ENCODE data around the genes BUD13 and APOA5.

DNA sequence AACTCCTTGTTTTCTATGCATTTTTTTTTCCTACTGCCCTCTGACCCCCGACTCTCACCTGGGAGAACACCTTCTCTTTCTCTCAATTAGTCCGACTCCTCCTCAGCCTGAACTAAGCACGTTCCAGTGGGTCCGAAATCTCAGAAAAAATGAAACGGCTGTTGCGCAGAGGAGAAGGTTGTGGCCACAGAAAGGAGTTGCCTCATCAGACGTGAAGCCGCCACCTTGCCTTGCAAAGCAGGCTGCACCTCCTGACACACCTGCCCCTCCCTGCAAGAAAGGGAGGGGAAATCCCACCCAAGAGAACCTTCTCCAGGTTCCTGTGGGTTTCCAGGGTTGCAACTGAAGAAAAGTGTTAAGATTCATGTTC, 17.9 kb downstream of the ZBTB16 start:
- PRO-cap: no peak

DNA sequence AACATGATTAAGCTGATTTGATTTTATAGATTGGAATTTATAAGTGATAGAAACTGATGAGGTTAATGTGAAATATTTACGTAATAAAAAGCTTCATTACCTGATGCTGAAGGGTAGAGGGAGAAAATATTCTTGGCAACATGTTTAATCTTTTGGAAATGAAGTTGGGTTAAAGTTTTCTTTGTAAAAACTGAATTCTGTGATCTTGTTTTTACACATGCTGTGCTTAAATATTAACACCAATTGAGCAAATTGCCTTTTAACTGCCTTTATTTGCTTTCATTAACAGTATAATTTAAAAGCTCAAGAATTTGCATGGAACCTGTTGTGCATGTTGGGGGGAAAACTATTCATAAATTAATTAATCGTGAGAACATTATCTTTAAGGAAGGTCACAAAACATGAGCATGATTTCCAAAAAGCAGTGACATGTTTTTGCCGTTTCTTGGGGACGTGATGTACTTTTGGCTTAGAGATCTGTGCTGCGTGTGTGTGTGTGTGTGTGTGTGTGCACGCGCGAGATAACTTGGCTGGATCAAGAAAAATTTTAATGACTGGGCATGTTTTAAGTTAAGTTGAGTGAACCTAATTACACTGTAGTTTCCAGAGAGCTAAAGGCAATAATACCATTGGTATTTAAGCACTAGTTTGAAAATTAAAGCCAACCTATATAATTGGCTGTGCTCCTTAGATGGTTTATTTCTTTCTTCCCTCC, 51.3 kb downstream of the ZBTB16 start:
- PRO-cap: no peak

DNA sequence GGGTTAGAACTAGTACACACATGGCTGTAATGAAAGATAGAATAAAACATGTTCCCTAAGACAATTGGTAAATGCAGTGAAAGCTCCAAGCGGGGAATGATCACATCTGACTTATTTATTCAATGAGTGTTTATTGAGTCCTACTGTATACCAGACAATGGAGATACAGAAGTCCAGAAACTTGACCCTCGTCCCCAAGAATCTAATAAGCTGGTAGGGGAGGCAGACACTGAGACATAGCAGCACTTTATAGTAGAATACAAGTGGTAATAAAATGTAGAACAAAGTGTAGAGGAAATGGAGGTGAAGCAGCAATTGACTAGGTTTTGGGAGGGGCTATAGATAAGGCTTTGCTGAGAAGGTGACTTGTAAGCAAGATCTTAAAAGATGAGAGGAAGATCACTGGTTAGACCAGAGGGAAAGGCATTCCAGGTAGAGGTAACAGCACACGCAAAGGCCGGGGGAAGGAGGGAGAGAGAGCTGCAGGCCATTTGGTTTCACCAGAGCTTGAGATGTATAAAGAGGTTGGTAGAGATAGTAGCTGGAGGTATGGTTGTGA, 57.3 kb downstream of the ZBTB16 start:
- PRO-cap: no peak

GRCh38 chr11:114153124-114153852, 93.8 kb downstream of the ZBTB16 start:
- PRO-cap: no peak

GRCh38 chr11:114157539-114158195, 98.2 kb downstream of the ZBTB16 start:
- PRO-cap: no peak

GRCh38 chr11:114161760-114162514, 102.4 kb downstream of the ZBTB16 start:
- PRO-cap: no peak

- PRO-cap: no peak
Observed at GRCh38 chr11:114170235-114170934, 110.9 kb downstream of the ZBTB16 start.

DNA sequence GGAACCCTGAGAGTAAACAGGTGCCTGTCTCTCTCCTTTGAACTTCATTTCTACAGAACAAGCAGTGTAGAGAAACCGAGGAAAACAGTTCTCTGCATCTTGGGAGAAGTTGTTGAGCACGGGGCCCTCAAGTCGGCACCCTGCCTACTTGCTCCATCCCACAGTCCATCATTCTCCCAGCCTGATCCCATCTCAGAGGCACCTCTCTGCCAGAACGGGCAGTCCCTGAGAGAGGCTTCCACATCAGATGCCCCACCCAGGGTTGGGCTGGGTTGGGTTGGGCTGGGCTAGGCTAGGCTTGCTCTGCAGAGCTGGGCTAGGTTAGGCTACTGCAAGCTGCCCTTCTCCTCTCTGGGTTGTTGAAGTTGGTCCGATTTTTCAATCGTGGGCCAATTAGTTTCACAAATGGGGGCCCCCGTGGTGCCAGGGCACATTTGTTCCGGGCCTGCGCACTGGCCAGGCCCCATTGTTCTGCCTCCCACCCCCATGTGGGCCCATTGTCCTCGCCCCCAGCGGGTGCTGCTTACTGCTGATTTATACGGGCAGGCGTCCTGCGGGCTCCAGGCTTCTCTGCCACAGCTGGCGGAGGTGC, 63.8 kb upstream of the NNMT start:
- PRO-cap: no peak

GRCh38 chr11:114243670-114244450, 52.3 kb upstream of the NNMT start:
- PRO-cap: no peak

DNA sequence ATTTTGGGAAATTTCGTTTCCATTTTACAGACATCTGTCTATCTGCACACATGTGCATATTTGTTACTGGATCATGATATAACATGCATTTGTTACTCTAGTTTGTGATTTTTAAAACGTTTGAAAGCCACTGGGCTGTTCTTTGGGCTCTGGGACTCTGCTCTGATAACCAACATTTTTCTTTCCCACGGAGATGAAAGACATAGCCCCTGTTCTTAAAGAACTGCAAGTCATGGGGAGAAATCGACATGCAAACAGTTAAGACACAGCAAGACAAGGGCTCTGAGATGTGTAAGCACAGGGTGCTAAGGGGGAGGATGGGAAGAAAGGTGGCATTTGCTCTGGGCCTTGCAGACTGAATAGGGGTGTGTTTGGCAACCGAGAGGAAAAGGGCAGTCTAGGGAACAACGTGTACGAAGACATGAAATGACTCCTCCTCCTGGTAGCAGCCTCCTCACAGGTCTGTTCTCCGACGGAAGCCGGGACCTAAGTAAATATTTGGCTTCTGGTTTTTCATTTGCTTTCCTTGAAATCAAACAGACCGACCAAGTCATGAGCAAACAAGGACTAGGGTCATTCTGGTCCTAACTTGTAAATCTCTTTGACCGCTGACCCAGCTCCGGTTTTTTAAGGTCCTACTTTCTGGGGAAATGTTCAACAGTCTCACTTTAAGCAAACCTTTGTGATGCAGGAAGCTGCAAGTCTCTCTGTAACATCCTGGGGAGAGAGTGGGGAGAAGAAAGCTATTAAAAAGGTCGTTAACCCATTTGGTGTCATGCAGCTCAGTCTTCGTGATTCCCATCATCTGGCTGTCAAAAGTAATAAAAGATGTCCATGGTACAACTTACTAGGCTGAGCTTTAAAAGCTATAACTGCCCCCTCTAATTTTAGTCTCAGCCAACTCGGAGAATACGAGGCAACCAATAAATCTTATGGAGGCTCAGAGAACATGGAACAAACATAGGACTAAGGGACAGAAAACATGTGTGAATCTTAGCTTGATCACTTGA, 19.7 kb downstream of the NNMT start:
- PRO-cap: no peak

GRCh38 chr11:115185383-115186048, 318.7 kb downstream of the CADM1 start:
- PRO-cap: no peak

GRCh38 chr11:115645671-115646350, 141.6 kb upstream of the CADM1 start:
- PRO-cap: no peak

- PRO-cap: no peak
Observed at GRCh38 chr11:115660165-115660755, 156.0 kb upstream of the CADM1 start.

DNA sequence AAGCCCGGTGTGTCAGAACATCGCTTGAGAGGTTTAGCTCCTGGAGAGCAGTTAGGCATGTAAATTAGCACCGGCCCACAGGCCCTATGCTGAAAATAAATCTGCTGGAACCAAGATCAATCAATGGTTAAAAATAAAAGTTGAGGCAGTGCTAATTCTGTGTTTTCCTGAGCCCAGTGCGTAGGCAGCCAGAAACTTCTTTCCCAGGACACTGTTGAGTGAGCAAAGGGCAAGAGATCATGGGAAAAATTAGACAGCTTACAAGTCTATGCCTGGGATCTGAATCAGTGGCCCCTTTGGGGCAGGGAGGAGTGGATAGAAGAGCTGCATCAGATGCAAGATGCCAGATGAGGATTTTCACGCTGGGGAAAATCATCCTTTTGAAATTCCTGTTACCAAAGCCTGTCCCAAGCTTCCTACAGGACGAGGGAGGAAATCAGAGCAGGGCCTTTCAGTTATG, 539.2 kb downstream of the BUD13 start:
- PRO-cap: no peak

DNA sequence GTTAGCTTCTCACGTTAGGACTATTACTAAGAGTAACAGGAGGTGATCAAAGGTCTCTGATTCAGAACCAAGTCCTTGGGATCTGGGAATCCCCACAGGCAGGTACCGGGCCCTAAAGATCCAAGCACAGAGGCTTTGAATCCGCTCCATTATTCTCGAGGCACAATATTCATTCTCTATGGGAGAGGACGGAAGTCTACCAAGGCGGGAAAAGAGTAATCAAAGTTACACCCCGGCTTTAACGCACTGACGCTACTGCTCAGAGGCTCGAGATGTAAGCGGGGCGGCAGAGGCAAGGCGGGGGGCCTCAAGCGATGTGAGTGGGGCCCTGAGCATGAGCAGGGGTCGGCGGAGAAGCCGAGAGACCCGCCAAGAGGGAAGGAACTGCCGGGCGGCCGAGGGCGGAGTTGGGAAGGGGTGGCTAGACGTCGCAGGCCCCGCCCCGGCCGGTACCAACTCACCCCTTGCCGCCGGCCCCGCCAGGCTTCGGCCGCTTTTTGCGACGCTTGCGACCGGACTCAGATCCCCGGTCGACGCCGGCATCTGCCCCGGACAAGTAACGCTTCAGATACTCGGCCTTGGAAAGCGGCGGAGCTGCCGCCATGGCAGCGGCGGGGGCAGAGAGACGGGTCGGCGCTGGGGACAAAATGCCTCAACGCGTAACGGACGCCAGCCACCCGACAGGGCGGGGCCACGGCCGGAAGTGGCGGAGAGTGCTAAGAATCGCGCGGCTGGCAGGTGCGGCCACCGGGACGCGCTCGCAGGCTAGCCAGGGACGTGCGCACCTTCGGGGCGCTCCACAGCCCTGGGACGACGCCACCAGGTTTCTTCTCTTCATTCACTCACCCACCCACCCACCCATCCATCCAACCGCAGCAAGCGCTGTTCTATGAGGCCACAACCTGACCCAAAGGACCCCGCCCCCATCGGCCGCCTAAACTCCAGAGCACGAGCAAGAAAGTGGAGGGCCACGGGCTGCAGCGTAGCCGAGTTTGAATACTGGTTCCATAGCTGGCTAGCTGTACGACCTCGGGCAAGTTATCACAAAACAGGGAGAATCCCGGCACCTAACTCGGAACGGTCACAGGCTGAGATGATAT, at the start of gene BUD13:
Gene BUD13, minus strand, starts transcription at position 627 of the 1,100 bp plus-strand sequence.
- PRO-cap: bidirectional peak, plus-strand start at position 424 of the sequence, minus-strand start at position 386 of the sequence; bidirectional peak, plus-strand start at position 709 of the sequence, minus-strand start at position 627 of the sequence

- PRO-cap: no peak
Observed at GRCh38 chr11:116791111-116791573, 537 bp downstream of the APOA5 start.

DNA sequence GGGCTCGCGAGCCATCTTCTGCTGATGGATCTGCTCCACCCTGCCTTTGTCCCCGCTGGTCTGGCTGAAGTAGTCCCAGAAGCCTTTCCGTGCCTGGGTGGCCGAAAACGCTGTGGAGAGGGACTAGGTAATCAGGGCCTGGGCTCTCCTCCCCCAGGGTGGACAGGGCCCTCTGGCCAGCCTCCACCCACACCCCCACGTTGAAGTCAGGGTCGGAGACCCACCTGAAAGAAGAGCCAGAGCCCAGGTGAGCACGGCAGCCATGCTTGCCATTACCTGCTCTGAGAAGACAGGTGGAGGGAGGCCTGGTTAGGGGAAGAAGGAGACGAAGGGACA, at the start of gene APOA5:
Gene APOA5, minus strand, starts transcription at position 292 of the 336 bp plus-strand sequence.
- PRO-cap: no peak

- PRO-cap: no peak
Observed at GRCh38 chr11:116813276-116814495, 9.4 kb downstream of the APOA4 start.

DNA sequence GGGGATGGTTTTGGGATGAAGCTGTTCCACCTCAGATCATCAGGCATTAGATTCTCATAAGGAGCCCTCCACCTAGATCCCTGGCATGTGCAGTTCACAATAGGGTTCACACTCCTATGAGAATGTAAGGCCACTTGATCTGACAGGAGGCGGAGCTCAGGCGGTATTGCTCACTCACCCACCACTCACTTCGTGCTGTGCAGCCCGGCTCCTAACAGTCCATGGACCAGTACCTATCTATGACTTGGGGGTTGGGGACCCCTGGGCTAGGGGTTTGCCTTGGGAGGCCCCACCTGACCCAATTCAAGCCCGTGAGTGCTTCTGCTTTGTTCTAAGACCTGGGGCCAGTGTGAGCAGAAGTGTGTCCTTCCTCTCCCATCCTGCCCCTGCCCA, 2.1 kb downstream of the APOC3 start:
- PRO-cap: no peak

GRCh38 chr11:116834728-116835102, 2.7 kb downstream of the APOA1 start:
- PRO-cap: no peak

Measured in endodermal cell (in vitro differentiated cells).